ENCODE results near the gene ZNF467.

DNA sequence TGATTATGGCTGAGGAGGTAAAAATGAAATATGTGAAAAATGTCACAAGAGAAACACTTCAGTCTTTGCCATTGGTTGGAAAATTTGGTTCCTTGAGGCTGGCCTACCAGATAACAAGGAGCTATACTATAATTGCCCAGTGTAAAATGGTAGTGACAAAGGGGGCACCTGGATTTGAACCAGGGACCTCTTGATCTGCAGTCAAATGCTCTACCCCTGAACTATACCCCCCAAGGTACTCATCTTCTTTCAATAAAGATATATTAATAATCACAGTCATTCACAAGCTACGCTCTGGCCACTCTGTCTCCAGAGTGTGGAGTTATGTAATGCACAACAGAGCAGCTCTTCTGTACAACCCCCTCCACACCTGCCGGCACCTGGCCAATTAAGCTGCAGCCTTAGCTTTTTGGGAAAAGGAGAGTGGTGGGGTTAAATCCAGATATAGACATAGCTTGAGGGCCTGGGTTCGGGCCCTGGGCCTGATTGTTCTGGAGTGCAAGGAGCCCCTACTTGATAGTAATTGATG lies 85.2 kb downstream of the ZNF777 start:
- PRO-cap, result no peak
- RAMPAGE, long total RNA, 2 experiments, result no peak in any of the 2 experiments

- PRO-cap, result unidirectional peak, minus-strand start at chr7:149423584
- RAMPAGE, long total RNA, 2 experiments, result no peak in any of the 2 experiments
These were observed 37.8 kb downstream of the ZNF777 start for GRCh38 chr7:149422681-149423875.

DNA sequence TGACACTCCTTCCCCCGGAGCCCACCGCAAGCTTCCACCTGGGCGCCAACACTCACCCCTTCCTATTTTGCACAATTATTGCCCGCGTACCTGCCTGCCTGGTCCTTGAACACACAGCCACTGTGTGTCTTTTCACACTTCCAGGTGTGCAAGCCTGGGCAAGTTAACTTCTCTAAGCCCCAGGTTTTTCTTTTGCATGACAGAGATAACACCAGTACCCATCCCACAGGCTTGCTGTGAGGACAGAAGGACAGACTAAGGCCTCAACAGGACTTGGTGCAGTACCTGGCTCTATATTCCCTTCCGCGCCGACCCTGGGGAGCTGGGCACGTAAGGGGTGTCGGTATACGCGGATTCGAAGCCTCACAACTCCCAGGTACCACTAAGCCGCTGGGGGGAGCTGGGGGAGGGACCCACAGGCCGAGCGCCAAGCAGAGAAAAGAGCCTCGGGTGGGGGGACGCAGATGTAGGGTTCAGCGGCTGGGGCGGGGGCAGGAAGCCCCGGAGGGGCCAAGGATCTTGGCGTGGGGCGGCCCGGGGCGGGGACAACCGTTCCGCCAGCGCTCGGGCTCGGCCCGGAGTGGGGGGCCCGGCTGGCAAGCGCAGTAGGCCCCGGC lies 90.8 kb upstream of the KRBA1 start:
- PRO-cap, result no peak
- RAMPAGE, long total RNA, 2 experiments, result no peak in any of the 2 experiments

- PRO-cap, result no peak
- RAMPAGE, long total RNA, 2 experiments, result no peak in any of the 2 experiments
These were observed 89.0 kb upstream of the KRBA1 start for GRCh38 chr7:149625508-149626403.

DNA sequence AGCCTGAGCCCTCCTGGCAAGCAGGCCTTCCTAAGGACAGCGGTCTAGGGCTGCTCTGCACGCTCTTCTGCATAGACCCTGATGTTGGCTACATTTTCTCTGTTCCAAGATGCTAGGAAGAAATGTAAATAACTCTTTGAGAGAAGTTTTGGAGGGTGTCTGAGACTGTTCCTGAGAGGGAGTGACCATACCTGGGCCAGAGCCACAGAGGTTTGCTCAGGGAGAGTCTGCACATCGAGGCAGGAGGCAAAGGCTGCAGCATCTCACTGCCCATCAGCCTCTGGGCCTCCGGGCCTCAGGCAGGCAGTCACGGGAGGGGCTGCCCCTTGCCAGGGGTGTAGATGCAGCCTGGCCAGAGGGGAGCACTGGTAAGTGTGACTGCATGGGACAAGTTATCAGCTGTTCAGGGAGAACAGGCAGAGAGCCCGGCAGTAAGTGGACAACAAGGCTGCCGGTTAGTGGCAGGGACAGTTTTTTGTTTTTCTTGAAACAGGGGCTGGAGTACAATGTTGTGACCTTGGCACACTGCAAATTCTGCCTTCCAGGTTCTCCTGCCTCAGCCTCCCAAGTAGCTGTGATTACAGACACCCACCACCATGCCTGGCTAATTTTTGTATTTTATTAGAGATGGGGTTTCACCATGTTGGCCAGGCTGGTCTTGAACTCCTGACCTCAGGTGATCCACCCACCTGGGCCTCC lies 2.8 kb downstream of the KRBA1 start:
- PRO-cap, result bidirectional peak, plus-strand start at position 419 of the sequence, minus-strand start at position 268 of the sequence
- RAMPAGE, long total RNA, 2 experiments, result no peak in any of the 2 experiments

DNA sequence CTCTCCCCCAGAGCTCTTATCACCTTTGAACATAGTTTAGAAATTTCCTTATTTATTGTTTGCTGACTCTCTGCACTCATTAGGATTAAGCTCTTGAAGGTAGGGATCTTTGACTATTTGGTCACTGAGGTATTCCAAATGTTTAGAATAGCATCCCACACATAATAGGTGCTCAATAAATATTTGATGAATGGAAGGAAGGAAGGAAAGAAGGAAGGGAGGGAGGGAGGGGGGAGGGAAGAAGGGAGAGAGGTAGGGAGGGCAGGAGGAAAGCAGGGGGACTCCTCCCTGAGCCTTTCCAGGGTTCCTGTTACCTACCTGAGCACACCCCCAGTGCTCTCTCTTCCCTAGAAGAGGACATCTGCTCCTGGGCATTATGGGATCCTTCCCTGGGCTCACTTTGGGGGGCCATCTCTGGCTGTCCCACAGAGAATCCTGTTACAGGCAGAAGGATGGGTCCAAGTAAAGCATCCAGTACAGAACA lies 3.2 kb downstream of the ZNF467 start:
- PRO-cap, result no peak
- RAMPAGE, long total RNA, 2 experiments, result no peak in any of the 2 experiments

GRCh38 chr7:149771456-149772579 lies 1.6 kb downstream of the ZNF467 start:
- PRO-cap, result bidirectional peak, plus-strand start at chr7:149771932, minus-strand start at chr7:149771700; unidirectional peak, plus-strand start at chr7:149772368
- RAMPAGE, long total RNA, 2 experiments, result no peak in any of the 2 experiments

DNA sequence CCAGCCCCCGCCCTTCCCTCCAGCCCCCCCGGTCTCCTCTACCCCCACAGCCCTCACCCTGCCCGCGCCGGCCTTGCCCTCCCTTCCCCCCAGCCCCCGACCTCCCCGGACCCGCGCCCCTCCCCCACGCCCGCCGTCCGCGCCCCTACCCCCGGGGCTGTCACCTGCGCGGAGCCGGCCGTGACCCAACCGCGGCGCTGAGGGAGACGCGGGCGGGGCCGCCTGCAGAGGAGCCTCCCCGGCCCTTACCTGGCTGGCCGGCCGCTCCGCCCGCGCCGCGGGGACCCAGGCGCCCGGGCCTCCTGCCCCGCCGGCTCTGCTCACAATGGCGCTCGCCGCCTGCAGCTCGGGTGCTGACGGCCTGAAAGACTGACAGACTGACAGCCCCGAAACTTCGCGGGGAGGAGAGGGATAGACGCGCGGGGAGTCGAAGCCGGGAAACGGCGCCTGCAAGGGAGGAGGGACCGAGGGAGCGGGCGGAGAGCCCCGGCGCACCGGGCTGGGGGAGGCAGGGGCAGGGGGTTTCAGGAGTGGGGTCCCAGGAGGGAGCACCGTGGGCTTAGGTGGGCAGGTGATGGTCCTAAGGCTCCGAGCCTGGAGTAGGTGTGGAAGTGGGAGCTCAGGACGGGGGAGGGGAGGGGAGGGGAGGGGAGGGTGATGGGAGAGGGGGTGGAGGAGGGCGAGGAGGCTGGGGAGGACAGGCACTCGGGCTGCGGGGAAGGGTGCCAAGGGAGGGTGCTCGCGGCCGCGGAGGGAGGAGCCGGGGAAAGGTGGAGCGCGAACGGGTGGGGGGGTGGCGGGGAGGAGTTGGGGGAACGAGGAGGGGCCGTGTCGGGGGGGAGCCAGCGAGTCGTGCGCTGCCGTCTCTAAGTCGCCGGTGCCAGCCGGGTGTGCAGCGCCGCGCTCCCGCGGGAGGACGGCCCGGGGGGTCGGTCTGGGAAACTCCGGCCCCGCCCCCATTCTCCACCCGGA lies at the start of gene ZNF467:
Gene ZNF467, minus strand, starts transcription at position 730 of the 972 bp plus-strand sequence.
- PRO-cap, result bidirectional peak, plus-strand start at position 869 of the sequence, minus-strand start at position 703 of the sequence
- RAMPAGE, long total RNA, 2 experiments, result no peak in any of the 2 experiments

GRCh38 chr7:149872353-149873032 lies 1.3 kb upstream of the ATP6V0E2 start:
- PRO-cap, result bidirectional peak, plus-strand start at chr7:149872964, minus-strand start at chr7:149872863
- RAMPAGE, long total RNA, 2 experiments, result no peak in any of the 2 experiments

- PRO-cap, result no peak
- RAMPAGE, long total RNA, 2 experiments, result no peak in any of the 2 experiments
These were observed 154.8 kb upstream of the LRRC61 start for GRCh38 chr7:150168087-150168986.

DNA sequence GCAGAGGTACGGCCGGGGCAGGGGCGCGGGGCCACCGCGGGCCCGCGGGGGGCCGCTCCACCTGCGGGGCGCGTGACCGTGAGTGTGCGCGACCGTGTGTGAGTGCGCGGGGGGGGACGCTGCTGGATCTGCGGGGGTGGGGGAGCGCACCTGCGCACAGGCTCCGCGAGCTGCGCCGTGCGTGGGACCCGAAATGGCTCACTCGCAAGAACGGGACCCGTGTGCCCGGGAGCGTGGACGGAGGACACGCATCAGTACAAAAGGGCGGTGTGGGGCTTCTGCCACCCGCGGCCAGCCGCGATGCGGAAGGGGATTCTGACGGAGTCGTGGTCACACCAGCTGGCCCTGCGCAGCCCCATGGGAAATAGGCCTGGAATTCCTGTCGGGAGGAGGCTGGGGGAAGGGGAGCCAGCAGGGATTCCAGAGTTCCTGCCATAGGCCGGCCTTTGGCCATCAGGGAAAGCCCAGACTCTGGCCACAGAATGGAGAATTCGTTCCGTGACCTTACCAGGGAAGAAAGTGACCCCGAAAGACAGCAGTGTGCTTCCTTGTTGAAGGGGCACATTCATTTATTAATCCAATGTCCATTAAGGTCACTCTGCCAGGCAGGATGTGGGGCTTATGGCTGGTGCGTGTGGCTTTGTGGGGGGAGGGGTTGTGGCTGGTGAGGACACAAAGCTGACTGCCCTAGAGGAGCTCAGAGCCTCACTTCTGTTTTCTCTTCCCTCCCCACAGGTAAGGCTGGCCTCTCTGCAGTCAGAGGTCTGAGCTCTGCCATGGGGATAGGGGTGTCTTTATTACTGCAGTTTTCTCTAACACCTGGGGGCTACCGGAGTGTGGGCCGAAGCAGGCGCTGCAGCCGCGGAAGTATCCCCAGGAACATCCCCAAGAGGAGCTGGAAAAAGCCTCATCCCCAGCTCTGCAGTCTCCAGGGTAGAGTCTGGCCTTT lies 588 bp downstream of the REPIN1 start:
- PRO-cap, result bidirectional peak, plus-strand start at position 157 of the sequence, minus-strand start at position 100 of the sequence; bidirectional peak, plus-strand start at position 391 of the sequence, minus-strand start at position 304 of the sequence
- RAMPAGE, long total RNA, 2 experiments, result no peak in any of the 2 experiments

DNA sequence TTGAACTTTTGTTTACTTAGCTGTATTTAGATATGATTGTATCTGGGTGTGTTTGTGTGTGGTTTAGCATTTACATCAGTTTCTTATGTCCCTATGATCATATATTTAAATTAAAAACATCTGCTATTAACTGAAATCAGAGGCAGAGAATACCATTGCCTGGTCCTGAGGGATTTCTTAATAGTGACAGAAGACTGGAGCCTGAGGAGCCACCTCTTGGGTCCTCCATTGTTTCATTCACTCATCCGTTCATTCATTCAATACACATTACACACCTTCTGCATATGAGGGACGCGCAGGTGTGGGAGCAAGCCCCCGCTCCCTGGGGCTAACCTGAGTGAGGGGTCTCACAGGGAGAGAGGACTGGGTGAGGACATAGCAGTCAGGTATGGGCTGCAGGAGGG lies 4.0 kb downstream of the ZNF775 start:
- PRO-cap, result no peak
- RAMPAGE, long total RNA, 2 experiments, result no peak in any of the 2 experiments

GRCh38 chr7:150393058-150393698 lies 12.3 kb upstream of the ENSG00000284691 start:
- PRO-cap, result no peak
- RAMPAGE, long total RNA, 2 experiments, result no peak in any of the 2 experiments

DNA sequence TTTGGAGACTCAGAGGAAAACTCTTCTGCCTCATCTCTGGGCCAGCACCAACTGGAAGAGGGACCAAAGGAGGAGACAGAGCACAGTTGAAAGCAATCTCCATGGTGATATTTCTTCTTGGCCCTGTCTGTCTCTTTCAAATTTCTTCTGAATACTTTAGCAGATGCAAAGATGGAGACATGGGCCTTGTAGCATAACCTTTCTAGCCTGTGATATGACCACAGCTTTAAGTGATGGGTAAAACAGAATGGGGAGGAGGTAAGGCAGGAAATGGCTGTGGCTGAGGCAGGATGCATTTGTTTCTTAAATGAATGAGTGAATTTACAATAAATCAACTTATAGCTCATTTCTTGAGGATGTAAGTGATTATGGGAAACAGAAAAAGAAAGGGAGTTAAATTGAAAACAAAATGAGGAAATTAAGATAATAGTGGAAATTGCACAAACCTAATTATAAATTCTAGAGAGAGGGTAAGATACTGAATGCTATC lies 12.0 kb upstream of the GIMAP7 start:
- PRO-cap, result no peak
- RAMPAGE, long total RNA, 2 experiments, result no peak in any of the 2 experiments

DNA sequence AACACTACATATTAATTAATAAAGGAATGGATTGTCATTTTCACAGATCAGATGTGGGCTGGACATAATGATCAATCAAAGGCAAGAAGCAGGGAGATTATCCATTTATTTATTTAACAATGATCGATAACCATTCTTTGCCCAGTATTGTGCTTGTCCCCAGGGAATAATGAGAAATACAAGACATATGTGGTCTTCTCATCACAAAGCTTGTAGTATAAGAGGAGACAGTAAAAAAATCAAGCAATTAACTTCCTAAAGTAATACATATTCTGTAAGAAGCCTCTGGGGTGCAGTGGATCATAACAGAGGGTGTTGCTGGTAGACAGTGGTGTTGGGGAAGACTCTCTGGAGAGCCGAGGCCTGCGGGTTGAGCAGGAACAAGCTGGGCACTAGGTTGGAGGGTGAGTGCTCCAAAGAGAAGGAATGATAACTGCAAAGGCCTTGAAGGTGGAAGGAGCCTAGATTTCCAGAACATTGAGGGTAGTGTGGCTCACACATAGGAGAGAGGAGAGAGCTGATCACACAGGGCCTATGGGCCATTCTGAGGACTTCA lies 1.4 kb downstream of the GIMAP4 start:
- PRO-cap, result no peak
- RAMPAGE, long total RNA, 2 experiments, result no peak in any of the 2 experiments

GRCh38 chr7:150687662-150688175 lies 2.2 kb downstream of the GIMAP2 start:
- PRO-cap, result no peak
- RAMPAGE, long total RNA, 2 experiments, result no peak in any of the 2 experiments

GRCh38 chr7:150727244-150727807 lies 9.9 kb upstream of the GIMAP5 start:
- PRO-cap, result no peak
- RAMPAGE, long total RNA, 2 experiments, result no peak in any of the 2 experiments

GRCh38 chr7:150754222-150754692 lies 17.0 kb downstream of the GIMAP5 start:
- PRO-cap, result no peak
- RAMPAGE, long total RNA, 2 experiments, result no peak in any of the 2 experiments

GRCh38 chr7:150801128-150801996 lies 793 bp downstream of the TMEM176A start:
- PRO-cap, result bidirectional peak, plus-strand start at chr7:150801788, minus-strand start at chr7:150801720
- RAMPAGE, long total RNA, 2 experiments, result no peak in any of the 2 experiments

DNA sequence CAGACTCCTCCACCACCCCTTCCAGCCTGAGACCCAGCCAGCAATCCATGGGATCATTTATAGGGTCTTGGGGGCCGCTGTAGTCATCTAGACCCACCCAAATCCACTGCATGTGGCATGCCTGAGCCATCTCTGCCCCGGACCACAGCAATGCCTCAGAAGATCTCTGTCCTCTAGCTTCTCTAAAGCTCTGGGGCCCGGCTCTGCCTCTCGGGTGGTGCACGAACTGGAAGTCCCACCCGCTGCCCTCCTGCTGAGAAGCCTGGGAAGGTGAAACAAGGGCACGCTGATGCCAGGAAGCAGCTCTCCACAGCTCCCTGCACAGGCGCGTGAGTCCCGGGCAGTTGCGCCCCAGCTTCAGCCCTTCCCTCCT lies 12.9 kb downstream of the KCNH2 start:
- PRO-cap, result no peak
- RAMPAGE, long total RNA, 2 experiments, result no peak in any of the 2 experiments